GM12892 (cell line): Measurements from ENCODE around the gene TOR1B.

DNA sequence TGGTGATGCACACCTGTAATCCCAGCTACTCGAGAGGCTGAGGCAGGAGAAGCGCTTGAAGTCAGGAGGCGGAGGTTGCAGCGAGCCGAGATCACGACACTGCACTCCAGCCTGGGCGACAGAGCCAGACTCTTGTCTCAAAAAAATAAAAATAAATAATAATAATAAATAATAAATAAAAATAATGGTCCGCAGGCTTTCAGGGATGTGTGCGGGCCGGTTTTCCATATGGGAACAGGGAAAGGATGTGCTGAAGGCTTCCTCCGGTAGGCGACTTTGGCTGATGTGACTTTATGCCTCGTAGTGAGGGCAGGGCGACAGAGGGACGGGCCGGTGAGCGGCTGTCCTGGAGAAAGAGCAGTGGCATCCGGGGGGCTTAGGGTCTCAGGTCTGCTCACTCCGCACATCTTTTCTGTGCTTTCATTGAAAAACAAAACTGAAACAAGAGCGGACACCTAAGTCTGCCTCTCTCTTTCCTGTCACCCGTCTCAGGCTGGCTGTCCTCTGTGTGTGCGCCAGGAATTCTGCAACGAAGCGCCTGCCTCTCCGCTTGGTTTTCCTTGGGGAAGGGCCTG, 818 bp upstream of the PRRX2 start:
- RRBS: 67% methylated on average over 7 of the region's 25 CpGs

DNA sequence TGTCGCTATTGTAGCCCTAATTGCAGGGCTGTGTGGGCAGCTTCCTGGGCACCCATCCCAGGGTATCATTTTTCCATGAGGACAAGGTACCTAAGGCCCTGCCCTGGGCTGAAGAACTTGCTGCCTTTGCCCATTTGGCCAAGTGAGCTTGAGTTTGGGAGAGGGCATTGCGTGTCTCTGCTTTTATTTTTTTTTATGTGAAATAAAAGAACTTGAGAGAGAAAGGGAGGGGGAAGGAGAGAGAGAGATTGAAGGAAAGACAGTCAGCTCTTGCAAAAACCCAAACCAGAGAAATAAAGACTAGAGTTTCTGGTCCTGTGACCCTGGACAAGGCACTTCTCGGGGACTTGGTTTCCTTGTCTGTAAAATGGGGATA, 26.7 kb downstream of the PTGES start:
- RRBS: no CpG with 5 or more reads among the region's 3 CpGs

- RRBS: 3% methylated on average over 8 of the region's 114 CpGs
These were observed at the start of gene TOR1B for GRCh38 chr9:129802661-129803934. Gene TOR1B, plus strand, starts transcription at chr9:129803184.

DNA sequence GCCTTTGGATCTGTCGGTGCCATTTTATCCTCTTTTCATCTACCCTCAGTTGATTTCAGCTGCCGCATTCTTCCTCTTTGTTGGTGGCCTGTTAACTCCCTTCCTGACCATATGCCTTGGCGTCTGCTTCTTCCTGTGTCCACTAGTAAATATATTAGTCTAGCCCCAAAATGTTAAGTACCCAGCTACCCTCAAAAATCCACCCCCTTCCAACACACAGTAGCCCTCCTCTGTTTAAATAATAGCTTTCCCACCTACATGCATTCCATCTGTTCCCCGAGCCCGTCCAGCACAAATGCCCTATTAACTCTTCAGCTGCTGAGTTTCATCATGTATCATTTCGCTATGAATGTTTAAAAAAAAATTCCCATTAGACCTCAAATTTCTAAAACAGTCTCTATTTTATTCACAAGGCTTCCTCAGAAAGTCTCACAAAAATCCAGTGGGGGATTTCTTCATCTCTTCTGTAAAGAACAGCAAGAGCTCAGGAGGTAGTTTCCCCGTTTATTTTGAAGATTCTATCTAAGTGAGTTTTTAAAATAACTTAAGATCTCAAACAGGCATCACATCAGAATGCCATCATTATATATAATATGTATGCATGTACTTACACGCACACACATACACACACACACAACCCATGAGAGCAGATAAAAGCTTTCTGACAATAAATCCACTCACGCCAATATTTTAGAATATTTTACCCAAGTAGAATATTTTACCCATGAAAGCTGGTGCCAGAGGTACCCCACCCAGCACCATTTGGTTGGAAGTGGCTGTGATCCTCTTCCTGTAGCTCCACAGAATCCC, 97.6 kb downstream of the USP20 start:
- RRBS: no CpG with 5 or more reads among the region's 9 CpGs

DNA sequence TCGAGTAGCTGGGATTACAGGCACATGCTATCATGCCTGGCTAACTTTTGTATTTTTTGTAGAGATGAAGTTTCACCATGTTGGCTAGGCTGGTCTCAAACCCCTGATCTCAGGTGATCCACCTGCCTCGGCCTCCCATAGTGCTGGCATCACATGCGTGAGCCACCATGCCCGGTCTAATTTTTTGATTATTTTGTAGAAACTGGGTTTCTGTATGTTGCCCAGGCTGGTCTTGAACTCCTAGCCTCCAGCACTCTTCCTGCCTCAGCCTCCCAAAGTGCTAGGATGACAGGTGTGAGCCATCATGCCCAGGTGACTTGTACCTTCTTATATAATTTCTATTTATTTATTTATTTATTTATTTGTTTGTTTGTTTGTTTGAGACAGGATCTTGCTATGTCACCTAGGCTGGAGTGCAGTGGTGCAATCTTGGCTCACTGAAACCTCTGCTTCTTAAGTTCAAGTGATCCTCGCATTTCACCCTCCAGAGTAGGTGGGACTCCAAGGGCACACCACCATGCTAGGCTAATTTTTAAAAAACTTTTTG, 91.8 kb downstream of the FNBP1 start:
- RRBS: no CpG with 5 or more reads among the region's 5 CpGs

DNA sequence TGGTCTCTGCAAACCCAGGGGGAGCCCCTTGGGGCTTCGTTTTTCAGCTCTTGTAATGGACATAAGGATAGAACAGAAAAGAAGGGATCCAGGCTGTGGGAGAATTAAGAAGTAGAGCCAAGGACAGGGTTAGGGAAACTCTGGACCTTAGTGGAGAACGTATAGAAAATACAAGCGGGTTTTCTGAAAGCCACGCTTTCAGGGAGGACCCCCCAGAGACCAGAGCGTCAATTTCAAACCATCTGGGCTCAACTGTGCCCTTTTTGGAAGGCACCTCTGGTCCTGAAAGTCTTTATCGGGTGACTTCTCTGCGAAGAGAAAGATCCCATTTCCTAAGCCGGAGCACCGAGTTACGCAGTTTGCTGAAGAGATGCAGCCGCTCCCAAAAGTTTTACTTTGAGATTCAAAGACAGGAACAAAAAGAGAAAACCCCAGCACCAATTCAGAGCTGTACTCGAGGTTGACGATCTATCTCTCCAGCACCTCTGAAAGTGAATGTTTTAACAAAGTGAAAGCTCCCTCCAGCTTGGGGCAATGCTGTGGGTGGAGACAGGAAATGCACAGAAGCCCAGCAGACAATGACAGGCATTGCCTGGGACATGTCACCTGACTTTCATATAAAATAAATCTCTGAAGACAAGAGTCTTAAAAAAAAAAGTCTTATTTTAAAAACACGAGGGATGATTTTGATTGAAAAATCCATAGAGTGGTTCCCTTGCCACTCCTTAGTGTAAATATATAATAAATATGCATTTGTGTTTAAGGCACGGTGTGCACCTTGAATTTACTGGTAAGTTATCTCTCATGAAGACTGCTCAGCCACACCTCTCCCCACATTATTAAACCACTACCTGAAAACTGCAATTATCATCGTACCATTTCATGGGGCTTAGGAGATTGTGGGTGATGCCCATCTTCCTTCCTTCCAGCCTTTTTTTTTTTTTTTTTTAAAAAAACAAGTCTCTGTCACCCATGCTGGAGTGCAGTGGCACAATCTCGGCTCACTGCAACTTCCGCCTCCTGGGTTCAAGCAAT, 80.0 kb downstream of the FNBP1 start:
- RRBS: no CpG with 5 or more reads among the region's 18 CpGs

DNA sequence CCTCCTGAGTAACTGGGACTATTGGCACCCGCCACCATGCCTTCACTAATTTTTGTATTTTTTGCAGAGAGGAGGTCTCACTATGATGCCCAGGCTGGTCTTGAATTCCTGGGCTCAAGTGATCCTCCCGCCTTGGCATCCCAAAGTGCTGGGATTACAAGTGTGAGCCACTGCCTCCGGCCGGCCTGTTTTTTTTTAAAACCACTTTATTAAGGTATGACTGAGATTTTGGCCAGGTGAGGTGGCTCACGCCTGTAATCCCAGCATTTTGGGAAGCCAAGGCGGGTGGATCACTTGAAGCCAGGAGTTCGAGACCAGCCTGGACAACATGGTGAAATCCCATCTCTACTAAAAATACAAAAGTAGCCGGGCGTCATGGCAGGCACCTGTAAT, 46.2 kb downstream of the FNBP1 start:
- RRBS: no CpG with 5 or more reads among the region's 9 CpGs

- RRBS: 100% methylated on average over 2 of the region's 11 CpGs
These were observed 899 bp upstream of the FNBP1 start for GRCh38 chr9:130043930-130044246.

DNA sequence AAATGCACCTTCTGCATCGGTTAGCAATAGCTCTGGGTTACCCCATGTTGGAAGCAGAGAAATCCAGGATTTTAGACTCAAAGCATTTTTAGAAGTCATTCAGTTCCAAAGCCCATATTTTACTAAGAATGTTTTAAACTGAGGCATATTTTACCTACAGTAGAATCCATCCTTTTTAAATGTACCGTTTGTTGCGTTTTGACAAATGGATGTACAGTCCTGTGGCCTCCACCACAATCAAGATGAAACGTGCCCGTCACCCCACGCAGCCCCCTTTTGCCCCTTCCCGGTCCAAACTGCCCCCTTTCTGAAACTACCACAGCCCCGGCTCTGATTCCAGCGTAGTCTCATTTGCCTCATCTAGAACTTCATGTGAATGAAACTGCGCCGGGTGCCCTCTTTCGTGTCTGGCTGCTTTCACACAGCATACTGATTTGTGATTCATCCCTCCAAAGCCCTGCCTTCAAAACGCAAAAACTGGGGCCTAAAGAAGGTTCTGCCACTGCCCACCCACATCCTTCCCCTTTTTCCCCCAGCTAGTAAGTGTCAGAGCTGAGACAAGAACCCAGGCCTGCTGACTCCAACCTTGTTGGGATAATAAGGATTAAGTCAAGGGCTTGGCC, 31.6 kb upstream of the NCS1 start:
- RRBS: no CpG with 5 or more reads among the region's 13 CpGs

GRCh38 chr9:130254168-130254833, 11.3 kb upstream of the HMCN2 start:
- RRBS: no CpG with 5 or more reads among the region's 12 CpGs

DNA sequence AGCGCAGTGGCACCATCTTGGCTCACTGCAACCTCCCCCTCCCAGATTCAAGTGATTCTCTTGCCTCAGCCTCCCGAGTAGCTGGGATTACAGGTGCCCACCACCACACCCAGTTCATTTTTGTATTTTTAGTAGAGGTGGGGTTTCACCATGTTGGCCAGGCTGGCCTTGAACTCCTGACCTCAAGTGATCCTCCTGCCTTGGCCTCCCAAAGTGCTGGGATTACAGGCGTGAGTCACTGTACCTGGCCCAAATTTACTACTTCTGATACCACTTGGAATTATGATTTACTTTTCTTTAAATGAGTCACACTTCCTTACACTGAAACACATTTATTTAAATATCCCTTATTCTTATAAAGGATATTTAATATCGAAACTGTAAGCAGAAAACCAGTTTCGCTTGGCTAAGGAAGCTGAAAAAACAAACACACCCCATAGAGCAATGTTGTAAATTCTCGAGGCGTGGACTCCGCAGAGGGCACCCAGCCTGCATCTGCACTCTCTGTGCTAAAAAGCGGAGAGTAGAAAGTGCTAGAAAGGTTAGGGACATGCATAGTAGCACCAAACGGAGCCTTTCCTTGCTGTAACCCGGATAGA, 86.4 kb downstream of the HMCN2 start:
- RRBS: no CpG with 5 or more reads among the region's 11 CpGs

GRCh38 chr9:130444465-130444661, 398 bp upstream of the ASS1 start:
- RRBS: 0% methylated on average over 3 of the region's 15 CpGs

DNA sequence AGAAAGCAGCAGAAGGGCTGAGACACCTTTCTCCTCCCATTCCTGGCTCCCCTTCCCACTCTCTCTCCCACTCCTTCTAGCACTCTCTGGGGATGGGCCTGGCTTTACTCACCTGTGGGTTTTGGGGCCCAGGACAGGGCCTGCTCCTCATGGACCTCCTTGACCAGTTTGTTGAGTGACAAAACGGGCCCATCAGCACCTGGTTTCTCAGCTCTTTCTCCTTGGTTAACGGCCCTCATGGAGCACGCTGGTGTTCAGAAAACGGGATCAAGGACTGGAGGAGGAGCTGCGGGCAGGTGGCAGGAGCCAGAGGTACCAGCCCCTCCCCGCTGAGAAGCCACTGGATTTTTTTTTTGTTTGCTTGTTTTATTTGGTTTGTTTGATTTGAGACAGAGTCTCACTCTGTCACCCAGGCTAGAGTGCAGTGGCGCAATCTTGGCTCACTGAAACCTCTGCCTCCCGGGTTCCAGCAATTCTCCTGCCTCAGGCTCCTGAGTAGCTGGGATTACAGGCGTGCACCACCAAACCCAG, 32.1 kb upstream of the FUBP3 start:
- RRBS: no CpG with 5 or more reads among the region's 9 CpGs

- RRBS: no CpG with 5 or more reads among the region's 4 CpGs
These were observed 15.9 kb downstream of the FUBP3 start for GRCh38 chr9:130595253-130595784.

DNA sequence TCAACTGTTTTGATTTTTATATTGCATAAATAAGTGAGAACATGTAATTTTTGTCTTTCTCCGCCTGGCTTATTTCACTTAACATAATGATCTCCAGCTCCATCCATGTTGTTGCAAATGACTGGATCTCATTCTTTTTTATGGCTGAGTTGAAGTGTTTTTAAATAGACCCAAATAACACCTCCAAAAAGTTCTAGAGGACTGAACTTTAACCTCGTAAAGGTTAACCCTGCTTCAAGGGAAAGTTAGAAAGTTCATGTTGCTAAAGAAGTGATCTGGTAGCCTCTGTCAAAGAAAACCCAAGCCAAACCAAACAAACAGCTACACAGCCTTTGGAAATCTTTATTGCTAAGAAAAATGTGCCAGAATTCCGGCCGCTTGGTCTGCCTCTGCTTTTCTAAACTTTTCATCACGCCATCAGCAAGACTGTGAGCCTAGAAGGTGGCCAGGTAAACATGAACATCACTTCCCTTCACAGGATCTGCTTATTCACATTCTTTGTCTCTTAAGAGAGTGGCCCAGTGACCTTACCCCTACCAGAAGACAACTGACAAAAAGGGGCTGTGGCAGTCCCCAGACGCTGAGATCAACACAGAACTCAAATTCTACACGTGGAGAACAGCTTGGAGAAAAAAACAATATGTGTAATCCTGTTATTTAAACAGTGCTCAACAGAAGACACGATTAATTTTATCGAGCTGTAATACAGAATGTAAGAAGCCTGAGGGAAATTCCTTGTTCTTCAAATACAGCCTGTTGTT, 17.9 kb downstream of the FUBP3 start:
- RRBS: no CpG with 5 or more reads among the region's 9 CpGs

DNA sequence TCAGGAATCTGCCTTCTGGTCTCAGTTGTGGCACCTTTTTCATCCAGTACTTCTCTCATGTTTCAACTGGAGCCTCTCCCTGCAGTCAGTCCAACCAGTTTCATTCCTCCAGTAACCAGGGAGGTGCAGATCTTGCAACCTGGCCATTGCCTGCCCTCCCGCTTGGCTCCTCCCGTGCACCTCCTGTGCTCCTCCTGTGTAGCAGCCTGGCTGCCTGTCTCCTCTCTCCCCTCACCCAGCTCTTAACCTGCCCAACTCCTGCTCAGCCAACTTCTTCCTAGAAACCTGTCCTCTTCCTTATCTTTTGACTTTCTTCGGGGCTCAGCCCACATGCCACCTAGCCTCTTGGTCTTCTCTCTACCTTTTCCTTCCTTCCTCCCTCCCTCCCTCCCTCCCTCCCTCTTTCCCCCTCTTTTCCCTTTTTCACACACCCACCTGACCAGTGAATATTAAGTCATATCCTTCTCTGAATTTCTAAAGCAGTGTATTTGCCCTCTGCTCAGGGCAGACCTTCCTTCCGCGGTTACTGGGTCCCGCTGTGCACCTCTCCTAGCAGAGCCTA, 20.4 kb downstream of the FUBP3 start:
- RRBS: no CpG with 5 or more reads among the region's 6 CpGs

GRCh38 chr9:130611413-130612140, 32.2 kb downstream of the FUBP3 start:
- RRBS: no CpG with 5 or more reads among the region's 6 CpGs

DNA sequence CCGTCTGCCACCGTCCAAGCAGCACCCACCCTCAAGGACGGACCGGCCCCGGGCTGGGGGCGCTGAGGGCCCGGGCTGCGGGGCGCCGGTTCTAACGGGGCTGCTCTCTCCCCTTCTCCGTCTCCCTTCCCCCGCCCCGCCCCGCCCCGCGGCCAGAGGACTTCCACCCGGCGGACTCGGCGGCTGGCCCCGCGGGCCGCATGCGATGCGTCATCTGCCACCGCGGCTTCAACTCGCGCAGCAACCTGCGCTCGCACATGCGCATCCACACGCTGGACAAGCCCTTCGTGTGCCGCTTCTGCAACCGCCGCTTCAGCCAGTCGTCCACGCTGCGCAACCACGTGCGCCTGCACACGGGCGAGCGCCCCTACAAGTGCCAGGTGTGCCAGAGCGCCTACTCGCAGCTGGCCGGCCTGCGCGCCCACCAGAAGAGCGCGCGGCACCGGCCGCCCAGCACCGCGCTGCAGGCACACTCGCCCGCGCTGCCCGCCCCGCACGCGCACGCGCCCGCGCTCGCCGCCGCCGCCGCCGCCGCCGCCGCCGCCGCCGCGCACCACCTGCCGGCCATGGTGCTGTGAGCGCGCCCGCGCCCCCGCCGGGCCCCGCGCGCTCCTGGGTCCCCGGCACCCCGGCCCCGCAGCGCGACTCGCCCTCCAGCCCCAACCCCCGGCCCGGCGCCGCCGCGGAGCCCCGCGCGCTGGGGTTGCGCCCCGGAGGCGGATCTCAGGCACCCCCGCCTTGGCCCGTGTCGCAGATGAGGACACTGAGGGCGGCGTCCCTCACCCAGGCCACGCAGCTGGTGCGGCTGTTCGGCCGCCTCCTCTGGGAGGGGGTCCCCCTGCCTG, 12.3 kb upstream of the EXOSC2 start:
- RRBS: 3% methylated on average over 28 of the region's 119 CpGs

GRCh38 chr9:130774631-130775210, 60.3 kb upstream of the ABL1 start:
- RRBS: no CpG with 5 or more reads among the region's 3 CpGs

GRCh38 chr9:130786832-130787569, 48.1 kb upstream of the ABL1 start:
- RRBS: no CpG with 5 or more reads among the region's 11 CpGs